Ileum (tissue), 1 donor: ENCODE measurements around a stretch of chr15.

DNA sequence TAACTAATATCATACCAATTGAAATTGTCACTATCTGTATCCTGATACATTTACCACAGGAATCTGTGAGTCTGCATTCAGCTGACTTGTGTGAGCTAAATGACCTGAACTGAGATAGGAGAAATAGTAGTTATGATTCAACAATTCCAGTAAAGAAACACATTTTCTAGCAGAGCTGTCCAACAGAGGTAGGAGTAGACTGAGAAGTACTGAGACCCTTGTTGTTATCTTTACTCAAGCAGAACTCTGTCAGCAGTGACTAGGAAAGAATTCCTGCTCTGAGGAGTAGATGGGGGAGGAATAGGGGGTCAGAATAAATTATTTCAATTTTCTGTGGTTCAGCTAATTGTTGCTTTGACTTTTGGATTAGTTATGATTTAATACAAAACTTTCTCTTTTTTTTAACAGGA, 66.3 kb upstream of the THSD4 start:
- PRO-cap = no peak

GRCh38 chr15:71096788-71097114, 18.5 kb upstream of the THSD4 start:
- PRO-cap = no peak

DNA sequence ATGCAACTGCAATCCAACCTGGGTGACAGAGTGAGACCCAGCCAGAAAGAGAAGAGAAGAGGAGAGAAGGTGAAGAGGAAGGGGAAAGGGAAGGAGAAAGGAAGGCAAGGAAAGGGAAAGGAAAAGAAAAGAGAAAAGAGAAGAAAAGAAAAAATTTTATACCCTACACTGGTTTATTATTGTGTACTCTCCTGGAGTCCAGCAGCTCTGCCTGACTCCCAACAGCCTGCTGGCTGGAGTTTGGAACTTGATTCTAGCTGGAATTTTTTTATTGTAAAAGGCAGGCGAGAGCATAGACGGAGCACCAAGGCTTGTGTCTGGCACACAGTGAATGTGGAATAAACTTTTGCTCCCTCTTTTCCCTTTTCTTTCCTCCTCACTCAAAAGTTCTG, 9.8 kb downstream of the THSD4 start:
- PRO-cap = no peak

DNA sequence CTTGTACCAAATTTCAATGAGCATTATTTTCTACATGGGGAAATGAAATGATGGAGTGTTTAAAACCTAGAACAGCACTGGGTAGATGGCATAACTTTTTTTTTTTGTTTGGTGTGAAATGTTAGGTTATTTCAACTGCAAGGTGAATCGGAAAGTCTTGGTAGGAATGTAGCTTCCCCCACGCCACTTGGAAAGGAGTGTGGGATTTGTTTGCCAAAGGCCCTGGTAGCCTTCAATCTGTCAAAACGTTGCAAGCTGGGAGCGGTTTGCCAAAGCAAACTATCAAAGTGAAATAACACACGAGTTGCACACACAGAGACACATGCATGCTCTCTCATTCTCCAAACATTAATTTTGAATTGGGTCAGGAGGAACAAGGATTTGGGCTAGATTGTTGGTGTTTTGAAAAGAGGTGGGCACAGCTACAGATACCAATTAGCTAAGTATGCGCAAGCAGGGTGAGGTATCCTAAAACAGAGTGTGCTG, 34.7 kb downstream of the THSD4 start:
- PRO-cap = no peak

DNA sequence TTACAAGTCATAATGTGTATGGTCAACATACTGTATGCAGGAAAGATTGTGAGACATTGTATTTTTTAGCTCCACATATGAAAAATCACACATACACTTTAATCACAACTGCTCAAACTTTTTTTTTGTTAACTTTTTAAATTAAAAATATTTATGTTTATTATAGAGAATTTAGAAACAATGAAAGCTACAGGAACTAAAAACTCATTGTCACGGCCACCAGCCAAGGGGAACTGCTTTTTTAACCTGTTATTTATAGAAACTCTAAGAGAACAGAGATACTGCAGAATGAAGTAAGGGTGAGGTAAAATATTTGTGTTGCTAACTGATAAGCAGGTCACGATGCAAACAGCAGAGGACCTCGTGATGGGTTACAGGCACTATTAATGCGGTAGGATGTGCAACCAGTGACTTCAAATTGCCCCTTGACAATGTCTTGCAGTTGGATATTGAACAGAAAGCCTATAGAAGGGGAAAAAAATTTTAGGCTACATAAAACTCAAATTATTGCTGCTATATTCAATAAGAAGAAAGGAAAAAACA, 53.1 kb downstream of the THSD4 start:
- PRO-cap = no peak

GRCh38 chr15:71280499-71281061, 165.3 kb downstream of the THSD4 start:
- PRO-cap = no peak

- PRO-cap = no peak
These were observed 178.9 kb downstream of the THSD4 start for GRCh38 chr15:71294172-71294517.

DNA sequence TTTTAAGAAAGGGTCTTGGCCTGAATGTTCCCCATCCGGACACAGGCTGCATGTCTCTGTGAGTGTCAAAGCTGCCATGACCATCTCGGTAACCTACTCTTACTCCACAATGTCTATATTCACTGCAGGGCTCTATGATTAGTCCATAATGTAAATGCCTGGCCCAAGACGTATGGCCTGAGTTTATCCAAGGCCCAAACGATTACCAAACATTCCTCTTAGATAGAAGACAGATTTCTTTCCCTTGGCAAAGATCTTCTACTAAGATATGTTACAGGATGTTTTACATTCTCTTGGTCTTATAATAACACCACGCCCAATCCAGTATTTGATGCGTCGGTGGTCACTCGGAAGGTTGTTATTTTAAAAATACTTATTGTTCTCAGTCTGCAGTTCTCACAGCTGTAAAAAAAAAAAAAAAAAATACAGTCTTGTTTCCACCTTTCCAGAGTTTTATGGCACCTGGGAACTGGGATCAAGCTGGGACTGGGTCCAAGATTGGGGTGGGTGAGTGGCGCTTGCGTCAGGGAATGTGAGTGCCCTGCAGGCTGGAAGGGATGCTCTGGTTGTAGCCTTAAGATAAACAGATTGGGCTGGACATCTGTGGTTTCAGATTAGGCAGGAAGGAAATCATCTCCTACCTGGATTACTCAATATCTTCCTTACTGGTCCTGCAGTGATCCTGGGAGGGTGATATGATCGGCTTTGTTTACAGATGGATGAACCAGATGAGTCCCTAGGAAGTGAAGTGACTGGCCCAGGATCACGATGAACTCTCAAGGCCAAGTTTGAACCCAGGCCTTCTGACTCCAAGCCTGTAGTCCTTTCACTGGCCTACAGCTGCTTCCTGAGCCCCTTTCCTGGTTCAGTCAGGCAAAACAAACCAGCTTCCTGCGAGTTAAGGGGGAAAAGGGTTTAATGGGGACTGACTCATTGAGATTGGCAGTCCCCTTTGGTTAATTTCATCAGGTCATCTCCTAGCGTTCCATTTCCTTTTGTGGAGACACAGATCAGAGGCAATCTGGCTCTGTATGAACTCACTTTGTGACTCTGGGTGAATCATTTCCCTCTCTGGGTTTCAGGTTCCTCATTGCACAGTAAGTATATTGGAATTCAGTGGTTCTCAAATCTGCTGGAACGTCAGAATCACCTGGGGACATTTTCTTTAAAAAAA, 179.6 kb downstream of the THSD4 start:
- PRO-cap = no peak

GRCh38 chr15:71341568-71342532, 226.6 kb downstream of the THSD4 start:
- PRO-cap = no peak

GRCh38 chr15:71511982-71513025, 298.1 kb upstream of the NR2E3 start:
- PRO-cap = no peak

DNA sequence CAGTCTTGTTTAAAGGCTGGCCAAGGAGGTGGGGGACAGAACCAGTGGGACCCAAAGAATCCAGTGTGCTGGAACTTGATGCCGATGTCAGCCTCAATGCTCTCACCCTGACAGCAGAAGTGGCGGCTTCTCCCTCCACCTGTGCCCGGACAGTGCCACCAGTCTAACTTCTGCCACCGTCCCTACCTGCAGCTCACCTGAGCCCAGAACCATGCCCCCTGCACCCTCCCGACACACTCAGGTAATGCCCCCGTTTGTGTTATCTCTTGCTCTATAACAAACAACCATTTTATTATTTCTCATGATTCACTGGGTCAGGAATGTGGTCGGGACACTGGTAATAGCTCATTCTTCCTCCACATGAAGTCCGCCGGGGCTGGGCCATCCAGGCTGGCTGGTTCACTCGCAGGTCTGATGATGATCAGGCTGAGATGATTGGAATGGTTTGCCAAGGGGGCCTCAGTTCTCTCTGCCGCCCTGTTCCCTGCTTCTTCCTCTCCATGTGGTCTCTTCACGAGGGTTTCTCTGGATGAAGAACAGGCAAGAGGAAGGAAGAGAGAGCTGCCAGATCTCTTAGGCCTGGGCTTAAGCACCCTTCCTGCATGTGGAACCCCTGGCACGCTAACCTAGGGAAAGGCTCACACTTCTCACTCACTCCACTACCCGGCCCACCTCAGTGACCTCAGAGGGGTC, 20.3 kb upstream of the NR2E3 start:
- PRO-cap = no peak

- PRO-cap = no peak
These were observed 142.3 kb downstream of the MYO9A start for GRCh38 chr15:71975496-71976202.

DNA sequence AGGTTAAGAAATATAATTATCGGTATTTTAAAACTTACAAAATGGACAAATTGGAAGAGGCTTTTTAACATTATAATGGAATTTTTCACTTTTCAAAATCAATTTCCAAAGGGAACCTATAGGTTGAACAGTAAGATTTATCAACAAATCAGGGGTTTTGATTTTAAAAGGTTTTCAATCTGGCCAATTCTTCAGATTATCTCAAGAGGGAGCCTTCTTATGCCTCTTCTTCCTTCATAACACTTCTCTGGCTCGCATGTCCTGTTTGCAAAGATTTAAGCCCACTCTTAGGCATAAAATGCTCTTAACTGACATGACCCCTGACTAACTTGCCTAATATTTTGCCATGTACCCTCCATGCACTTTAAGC, 1.3 kb upstream of the ARIH1 start:
- PRO-cap = no peak

- PRO-cap = no peak
These were observed 20.8 kb downstream of the ARIH1 start for GRCh38 chr15:72494937-72495389.

DNA sequence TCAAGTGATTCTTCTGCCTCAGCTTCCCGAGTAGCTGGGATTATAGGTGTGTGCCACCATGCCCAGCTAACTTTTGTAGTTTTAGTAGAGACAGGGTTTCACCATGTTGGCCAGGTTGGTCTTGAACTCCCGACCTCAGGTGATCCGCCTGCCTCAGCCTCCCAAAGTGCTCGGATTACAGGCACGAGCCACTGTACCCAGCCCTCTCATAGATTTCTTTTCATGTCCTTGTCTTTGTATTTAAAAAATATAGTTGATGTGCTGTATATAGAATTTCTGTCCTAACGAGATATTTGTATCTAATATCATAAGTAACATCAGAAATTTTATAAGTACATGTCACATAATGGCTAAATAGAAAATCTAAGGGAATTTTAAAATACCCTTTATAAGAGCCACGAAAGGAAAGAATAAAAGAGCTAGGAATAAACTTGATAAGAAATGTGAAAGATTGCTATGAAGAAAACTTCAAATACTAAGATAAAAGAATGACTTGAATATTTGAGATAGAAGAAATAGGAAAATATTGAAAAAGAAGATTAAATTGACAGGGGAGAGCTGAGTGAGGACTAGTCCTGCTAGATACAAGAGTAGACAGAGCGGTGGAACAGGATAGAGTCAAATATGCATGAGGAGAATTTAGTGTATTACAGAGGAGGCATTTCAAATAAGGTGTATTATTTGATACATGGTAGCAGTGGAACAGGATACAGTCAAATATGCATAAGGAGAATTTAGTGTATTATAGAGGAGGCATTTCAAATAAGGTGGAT, 76.8 kb downstream of the ARIH1 start:
- PRO-cap = no peak

GRCh38 chr15:72575666-72576250, 78.7 kb upstream of the GOLGA6B start:
- PRO-cap = no peak

DNA sequence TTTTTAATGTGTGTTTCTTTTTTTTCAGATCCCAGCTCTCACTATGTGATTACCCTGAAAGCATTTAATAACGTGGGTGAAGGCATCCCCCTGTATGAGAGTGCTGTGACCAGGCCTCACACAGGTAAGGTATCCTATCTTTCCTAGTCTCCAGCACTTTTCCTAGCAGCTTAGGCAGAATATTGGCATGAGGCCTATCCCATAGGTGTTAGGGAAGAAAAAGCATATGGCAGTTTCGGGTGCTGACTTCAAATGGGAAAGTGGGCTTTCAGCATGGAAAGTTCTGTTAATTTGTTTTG, 102.5 kb downstream of the HCN4 start:
- PRO-cap = no peak

DNA sequence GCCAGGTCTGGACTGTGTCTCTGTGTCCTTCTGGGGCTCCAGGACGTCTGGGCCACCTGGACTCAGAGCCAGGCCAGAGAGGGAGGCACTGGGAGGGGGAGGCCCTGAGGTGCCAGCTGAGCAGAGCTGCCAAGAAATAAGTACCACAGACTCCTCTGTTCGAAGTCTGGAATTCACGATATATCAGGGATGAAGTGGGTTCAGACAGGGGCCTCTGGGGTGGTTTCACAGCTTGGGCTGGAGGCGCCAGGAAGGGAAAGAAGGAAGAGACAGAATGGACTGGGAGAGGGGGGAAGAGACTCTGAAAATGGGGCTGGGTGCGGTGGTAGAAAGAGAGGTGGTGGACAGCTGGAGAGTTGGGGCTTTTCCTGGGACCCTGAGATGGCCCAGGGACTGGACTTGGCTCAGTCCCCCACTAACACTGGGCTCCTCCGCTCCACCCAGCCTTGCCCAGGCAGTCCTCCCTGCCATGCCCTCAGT, 6.1 kb upstream of the HCN4 start:
- PRO-cap = no peak

DNA sequence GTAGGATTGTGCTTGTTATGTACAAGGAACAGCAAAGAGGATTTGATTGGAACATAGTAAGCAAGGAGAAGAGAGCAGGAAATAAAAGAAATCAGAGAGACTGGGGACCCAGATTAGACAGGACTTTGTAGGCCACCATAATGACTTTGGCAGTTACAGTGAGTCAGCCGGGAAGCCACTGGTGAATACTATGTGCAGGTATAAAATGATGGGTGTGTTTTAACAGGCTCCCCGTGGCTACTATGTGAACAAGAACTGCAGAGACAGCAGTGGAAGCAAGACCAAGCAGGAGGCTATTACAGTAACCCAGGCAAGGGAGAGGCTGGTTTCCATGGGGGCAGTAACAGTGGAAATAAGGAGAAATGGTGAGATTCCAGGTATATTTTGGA, 55.2 kb downstream of the NPTN start:
- PRO-cap = unidirectional peak, plus-strand start at position 251 of the sequence

DNA sequence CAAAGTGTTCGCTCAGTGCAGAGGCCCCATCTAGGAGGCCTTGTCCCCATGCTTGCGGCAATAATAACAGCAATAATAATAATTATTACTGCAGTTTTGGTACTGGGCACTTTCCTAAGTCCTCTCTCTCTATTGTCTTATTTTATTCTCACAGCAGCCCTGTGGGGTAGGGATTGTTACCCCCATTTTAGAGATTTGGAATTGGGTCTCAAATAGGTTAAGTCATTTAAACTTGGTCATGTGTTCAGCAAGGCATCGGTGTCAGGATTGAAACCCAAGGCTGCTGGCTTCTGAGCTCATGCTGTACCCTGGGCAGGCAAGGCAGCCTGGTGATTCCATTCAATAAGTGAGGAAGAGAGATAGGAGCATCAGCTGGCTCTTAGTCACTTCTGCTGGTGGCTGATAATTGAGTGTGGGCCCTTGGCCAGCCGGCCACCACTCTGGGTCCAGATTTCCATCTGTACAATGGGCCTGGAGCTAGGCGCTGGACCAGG, 4.1 kb downstream of the CD276 start:
- PRO-cap = no peak